Fallopian tube (tissue), 1 donor: ENCODE results near the gene TENT5A.

DNA sequence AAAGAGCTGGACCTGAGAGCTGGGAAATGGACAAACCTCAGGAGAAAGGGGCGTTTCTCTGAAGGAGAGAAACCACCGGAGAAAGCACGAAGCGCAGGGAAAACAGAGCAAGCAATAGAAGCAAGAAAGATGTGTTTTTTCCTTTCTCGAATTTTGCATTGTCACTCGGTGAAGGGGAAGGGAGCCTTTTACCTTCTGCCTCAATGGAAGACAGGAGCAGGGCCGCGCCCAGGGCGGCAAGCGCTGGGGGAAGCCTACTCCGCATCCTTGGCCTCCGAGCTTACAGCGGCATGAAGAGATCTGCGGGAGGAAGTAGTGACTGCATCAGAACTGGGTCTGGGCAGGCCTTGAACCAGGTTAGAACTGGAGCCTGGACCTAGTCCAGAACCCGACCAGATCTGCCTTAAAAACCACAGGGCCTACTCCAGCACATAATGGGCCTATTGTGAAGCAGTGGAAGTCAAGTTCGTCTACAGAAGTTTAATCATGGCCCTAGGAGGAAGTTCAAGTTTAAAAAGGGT is 3.3 kb downstream of the COL12A1 start:
- PRO-cap: no peak

- PRO-cap: no peak
These were observed 64.5 kb upstream of the TMEM30A start for GRCh38 chr6:75349049-75349573.

DNA sequence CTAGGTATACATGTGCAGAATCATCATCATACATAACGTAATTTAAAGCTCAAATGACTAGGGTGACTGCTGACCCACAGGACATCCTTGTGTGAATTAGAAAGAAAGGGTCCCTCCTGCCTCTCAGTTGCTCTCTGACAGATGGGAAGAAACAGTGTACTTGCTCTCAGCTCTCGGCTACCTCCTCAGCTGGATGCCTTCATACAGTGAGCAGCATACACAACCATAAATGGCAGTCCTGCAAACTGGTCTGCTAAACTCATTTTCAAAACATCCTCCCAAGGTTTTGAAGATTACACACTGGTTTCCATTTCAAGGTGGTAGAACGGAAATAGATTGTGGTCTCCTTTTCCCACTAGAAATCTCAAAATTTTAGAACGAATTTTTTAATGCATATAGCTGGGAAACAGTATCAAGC is 26.3 kb downstream of the FILIP1 start:
- PRO-cap: no peak

GRCh38 chr6:75640420-75640771 is 38.7 kb downstream of the SENP6 start:
- PRO-cap: no peak

DNA sequence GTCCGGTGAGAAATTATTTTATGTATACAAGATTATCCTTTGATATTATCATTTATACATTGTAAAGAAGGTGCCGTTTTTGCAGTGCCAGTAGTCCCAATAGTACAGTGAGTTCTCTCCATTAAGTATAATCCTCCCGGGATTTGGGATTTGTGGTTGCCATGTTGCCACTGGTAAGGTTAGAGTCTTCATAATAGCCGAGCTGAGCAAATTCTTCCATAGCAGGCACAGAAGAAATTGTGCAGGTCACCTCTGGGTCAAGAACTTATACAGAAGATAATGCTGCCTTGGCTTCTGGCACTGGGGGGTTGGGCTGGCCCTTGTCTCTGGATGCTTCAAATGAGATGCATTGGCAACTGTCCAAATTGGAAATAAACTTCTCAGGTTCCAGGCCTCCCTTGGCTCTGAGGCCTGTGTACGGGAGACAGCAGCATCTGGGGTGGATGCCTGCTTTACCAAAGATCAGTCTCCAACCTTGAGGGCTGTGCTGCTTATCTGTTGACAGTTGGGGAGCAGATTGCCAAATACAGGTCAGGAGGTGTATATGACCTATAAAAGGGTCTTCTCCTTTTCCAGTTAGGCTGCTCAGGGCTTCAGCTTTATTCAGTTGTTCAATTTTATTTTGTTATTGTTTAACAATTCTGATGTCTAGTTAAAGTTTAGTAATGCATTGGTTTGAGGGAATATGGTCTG is 26.2 kb downstream of the MYO6 start:
- PRO-cap: no peak

DNA sequence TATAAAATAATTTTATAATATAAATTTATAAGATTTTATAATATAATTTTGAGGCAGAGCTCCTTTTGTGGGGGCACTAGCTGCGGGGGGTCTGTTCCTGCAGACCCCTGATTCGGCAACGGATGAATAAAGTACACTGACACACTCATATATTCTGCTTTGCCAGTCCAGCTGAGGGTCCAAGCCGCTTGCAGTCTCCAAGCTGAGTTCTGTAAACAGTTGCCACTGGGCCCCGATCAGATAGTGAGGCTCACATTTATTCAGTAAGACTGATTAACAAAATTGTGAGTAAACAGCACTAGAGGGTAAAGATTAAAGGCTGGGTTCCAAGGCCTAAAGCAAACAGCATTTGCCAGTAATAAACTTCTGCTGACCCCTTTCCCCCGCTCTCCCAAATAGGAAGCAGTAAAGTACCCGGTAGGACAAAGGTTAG is 181.6 kb downstream of the MEI4 start:
- PRO-cap: no peak

GRCh38 chr6:78997322-78997945 is 80.6 kb downstream of the PHIP start:
- PRO-cap: no peak

DNA sequence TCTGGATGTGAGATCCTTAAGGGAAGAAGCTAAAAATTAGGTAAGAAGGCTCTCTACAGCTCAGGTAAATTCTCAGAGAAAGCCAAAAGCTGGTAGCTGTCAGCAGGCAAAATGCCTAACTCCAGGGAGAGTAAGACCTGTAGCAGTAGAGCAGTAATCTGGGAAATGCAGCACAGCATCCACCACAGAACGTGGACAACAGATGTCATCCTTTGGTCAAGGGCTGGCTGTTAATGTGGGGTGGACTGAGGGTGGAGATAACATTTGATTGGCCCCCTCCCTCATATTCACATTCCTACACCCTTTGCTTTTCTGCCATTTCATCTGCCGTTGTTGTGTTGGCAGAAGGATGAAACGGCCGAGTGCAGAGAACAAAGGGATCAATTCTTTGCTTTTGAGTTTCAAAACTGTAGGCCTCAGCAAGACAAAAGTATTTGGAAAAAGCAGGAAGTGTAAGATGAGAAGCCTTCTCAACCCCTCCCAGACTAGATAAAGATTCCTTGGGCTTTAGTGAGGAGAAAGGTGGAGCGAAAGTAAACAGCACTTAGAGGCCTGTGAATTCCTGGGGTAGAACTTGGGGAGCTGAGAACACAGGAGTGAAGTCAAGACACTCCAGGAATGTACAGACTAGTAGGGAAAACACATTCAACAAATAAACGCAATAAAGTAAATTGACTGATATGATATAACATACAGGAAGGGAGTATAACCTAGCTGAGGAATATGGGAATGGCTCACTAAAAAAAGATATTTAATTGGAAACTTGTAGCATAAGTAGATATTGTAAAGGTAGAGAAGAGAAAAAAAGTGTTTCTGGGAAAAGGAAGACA is 74.3 kb upstream of the PHIP start:
- PRO-cap: no peak

GRCh38 chr6:79656751-79657564 is 25.8 kb downstream of the SH3BGRL2 start:
- PRO-cap: no peak

GRCh38 chr6:79869425-79869931 is 77.9 kb downstream of the ELOVL4 start:
- PRO-cap: no peak

- PRO-cap: no peak
These were observed 537.3 kb downstream of the TENT5A start for GRCh38 chr6:81215082-81215593.

DNA sequence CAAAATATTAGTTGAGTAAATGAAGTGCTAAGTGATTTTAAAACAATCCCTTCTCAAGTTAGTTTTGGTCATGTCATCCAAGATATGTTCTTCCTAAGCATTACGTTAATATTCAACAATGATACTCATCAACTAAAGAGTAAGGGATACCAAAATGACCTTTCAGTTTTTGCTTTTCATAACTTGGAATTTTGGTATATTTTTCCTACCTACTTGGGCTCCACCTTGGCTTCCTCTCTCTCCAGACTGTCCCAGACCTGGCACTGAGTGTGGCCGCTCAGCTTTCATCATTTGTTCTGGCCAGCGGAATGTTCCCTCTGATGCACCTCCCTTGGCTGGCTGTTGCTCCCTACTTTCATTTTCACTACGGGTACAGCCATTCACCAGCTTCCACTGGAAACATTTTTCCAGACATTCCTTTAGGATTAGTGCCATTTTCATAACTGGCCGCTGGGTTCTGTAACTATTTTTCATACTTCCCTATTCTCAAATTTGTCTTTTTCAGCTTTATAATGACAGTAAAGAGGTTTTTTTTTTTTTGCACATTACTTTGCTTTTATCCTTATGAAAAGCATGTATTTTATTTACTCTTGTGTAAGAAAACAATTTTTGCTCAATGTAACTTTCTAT is 487.4 kb downstream of the TENT5A start:
- PRO-cap: no peak

GRCh38 chr6:81487317-81487862 is 265.1 kb downstream of the TENT5A start:
- PRO-cap: no peak

GRCh38 chr6:81696604-81697011 is 55.9 kb downstream of the TENT5A start:
- PRO-cap: no peak

DNA sequence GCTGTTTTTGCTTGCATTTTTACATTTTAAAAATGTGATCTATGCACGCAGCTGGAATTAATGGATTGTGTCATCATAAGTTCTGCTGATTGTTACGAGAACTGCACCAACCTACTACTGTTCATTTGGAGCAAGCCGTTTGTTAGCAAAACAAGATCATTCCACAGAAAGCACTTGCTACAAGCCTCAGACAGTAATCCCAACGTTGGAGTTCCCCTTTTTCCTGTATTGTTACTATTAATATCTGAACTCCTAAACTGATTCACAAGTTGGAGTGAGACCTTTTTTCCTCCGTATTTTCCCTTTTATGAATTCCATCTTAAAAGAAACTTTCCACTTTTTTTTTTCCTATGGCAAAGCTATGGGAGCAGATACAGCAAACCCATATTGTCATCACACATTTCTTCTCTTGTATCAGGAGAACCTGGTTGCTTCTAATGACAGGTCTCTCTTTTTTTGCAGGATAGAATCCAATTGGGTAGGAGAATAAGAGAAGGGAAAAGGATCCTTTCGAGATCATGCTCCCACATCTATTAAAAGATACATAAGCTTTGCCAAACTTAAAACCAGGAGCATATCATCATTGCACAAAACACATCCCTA is 3.4 kb downstream of the TENT5A start:
- PRO-cap: no peak

DNA sequence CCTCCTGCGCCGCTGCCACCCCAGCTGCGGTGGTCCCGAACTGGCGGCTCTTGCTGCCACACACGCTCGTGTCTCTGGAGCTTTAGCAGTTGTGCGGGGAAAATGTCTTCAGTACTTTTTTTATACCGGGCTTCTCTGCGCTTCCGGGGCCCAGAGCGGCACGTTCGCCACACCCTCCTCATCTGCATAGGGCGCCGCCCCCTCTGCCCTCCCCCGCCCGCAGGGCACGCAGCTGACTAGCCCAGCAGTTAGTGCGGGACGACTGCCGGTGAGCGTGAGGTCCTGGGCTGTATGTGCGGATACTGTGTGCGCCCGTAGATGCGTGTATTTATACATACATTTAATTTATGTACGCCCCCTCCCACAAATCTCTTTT is at the start of gene TENT5A:
TSS of gene TENT5A (minus strand) at position 95 of the 376 bp plus-strand sequence.
- PRO-cap: bidirectional peak, plus-strand start at position 247 of the sequence, minus-strand start at position 93 of the sequence

DNA sequence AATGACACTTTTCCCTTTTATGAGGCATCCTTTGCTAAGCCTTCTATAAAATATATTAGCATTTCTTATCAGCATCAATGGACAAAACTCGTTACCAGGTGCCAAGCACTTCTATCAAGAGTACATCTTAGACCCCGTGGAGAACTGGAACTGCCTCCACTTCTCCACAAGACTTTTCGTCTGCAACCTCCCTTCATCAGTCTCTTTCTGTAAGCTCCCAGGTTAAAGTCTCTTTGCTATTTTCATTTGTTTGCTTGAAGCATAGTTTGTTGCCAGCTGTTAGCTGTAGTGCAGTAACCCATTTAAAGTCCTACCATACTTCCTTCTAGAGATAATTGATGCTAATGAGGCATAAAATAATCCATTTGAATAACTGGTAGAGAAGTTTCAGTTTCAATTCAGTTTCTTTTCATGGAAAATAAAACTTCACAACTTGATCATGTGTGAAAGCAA is 68.3 kb upstream of the TENT5A start:
- PRO-cap: unidirectional peak, minus-strand start at position 209 of the sequence

- PRO-cap: bidirectional peak, plus-strand start at chr6:81838274, minus-strand start at chr6:81838127
These were observed 85.5 kb upstream of the TENT5A start for GRCh38 chr6:81837853-81838544.

DNA sequence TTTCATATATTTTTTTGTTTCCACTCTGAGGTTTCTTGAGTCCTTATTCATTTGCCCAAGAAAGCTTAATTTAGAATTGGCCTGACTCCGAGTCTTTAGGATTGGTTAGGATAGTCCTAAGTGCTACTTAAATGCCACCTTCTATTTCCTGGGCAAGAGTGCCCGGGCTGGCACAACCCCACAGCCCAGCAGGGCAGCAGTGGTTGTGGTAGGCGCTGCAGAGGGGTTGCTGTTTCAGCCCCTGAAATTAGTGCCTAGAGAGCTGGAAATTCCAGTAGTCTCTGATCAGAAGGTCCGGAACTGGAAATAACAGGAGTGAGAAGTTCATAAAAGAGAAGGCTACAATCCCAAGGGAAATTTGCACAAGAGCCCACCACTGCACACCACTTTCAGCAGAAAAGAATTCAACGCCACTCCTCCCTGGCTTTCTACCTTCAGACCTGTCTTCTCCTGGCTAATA is 139.5 kb upstream of the TENT5A start:
- PRO-cap: no peak

GRCh38 chr6:81933827-81934078 is 181.3 kb upstream of the TENT5A start:
- PRO-cap: no peak